ENCODE measurements around the genes RAPGEF4 and MAP3K20.

DNA sequence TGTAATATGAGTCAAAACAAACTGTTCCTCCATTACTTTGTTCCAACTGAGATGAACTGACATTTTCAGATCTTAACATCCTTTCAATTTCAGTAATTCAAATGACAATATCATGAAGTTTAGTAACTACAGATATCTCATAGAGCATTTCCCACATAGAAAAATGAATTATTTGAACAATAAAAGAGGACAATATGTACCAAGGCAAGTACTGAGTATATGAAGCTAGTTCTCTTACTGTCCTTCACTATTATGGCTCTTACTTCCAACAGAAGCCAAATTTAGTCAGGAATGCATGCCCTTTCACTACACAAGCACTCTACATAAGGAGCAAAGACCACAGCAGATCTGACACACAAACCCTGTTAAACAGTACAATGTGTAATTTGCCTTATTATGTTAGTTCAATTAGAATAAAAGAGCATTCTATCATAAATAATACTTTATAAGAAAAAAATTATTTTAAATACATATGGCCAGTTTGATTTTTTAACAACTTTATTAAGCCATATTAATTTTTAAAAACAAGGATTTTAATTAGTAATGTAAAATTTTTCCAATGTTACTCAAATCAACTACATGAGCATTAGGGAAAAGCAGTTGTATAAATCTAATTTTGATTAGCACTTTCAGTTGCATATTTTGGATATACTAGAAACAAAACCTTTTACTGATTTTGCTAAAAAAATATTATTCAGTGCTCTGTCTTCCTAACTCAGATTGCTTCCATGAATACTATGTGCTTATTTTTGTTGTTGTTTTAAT, 15.2 kb downstream of the SLC25A12 start:
- PRO-cap, result no peak

- PRO-cap, result no peak
Measured at GRCh38 chr2:172083124-172083627, 2.1 kb upstream of the DLX1 start.

GRCh38 chr2:172086940-172087483, 1.7 kb downstream of the DLX1 start:
- PRO-cap, result no peak

DNA sequence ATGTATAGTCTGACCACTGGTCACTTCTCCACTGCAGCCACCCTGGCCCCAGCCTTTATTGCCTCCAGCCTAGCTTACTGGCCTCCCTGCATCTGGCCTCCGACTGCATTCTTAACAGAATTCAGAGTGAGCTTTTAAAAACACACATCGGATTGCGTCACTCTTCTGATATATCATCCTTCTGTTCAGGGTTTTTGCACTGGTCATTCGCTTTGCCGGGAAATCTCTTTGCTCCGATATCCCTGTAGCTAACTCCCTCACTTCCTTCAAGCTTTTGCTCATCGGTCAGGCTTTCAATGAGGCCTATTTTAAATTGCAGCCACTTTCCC, 101.6 kb upstream of the DLX2 start:
- PRO-cap, result no peak

GRCh38 chr2:172234528-172235823, 132.3 kb upstream of the DLX2 start:
- PRO-cap, result no peak

DNA sequence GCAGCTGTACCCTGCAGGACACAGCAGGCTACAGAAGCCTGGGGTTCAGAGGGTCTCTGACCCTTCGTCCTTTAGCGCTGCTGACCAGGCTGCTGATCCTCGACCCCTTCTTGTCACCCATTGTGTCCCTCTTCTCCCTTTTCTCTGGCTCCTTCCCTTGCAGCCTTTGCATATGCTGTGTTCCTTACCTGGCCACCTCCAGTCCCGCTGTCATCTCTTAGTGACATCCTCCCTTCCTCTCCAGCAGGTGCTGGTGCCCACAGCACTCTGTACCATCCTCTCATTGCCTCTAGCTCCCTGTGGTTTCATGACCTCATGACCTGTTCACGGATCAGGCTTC, 35.4 kb downstream of the ITGA6 start:
- PRO-cap, result no peak

- PRO-cap, result no peak
Measured at GRCh38 chr2:172478078-172478912, 50.9 kb downstream of the ITGA6 start.

- PRO-cap, result no peak
Measured at GRCh38 chr2:172480306-172480859, 53.0 kb downstream of the ITGA6 start.

GRCh38 chr2:172596480-172597389, 40.8 kb downstream of the PDK1 start:
- PRO-cap, result no peak

DNA sequence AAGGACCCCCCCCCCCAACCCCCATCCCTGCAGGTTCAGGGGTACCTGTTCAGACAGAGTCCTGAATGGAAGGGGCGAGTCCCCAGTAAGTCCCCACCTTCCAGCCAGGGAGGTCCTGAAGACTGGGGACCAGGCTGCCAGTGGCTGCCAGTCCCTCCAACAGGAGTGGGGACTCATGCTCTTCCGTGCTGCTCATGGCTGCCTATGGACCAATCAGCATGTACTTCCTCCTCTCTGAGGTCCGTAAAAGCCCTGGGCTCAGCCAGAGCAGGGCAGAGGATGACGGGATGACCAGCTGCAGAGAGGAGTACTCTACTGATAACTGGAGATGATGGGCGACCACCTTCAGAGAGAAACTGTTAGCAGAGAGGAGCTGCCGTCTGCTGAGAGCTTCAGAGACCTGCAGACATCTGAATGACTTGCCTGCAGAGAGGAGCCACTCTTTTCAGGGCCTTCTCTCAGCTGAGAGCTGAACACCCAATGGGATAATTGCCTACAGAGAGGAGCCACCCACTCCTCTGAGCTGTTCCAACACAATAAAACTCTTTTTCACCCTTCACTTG, 58.4 kb downstream of the PDK1 start:
- PRO-cap, result no peak

DNA sequence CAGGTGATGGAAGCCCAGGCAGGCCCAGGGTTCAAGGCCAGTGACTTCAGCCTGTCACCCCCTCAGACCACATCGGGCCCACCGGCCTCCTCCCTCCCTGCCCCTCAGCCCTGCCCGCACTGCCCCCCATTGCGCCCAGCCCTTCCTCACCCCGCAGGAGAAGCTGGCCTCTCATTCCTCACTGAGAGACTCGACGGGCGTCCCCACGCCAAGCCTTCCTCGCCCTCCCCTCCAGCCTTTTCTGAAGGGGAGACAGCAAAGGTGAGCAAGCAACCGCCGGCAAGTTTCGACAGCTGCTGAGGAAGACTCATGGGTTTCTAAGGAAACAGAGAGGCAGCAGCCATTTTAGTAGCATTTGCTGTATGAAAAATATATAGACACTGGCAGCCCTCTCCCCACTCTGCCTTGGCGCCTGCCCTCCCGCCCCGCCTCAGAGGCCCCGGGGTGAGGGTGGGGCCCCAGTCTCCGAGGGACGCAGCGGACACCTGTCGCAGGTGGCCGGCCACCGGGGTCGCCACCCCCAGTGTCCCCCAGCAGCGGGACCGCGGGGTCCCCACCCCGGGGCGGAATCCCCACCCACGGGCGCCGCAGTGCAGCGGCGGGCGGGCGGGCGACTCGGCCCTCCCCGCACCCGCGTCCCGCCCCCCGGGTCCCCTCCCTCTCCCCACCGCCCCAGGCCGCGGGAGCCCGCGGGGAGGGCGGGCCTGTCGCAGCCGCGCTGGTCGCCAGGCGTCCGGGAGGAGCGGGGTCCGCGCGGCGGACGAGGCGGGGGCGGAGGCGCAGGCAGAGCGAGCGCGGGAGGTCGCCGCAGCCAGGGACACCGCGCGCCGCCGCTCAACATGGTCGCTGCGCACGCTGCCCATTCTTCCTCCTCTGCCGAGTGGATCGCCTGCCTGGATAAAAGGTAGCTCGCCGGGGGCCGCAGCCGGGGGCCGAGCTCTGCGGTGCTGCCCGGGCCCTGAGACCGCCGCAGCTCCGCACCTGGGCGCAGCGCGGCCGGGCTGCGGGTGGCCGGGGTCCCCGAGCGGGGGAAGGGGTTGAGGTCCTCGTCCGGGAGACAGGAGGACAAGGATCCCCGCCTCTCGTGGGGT, at the start of gene RAPGEF4:
Gene RAPGEF4 (plus strand): TSS at position 701 of the 1,091 bp plus-strand sequence.
- PRO-cap, result no peak

DNA sequence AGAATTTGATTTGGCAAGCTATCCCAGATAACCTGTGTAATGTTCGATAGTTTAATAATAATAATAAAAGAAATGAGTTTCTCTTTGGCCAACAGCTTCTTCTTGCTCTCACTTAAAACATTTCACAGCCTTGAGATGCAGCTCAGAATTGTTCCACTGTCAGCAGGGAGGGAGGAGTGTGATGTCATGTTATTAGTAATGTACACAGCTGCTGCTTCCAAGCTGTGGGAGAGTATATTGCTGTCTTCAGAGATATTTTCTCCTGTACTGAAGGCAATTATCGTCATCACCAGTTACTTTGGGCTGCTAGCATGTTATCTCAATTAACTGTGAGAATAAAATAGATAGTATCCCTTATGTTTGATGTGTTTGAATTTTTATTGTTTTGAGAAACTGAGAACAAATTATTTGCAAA, 146.9 kb upstream of the MAP3K20 start:
- PRO-cap, result no peak

DNA sequence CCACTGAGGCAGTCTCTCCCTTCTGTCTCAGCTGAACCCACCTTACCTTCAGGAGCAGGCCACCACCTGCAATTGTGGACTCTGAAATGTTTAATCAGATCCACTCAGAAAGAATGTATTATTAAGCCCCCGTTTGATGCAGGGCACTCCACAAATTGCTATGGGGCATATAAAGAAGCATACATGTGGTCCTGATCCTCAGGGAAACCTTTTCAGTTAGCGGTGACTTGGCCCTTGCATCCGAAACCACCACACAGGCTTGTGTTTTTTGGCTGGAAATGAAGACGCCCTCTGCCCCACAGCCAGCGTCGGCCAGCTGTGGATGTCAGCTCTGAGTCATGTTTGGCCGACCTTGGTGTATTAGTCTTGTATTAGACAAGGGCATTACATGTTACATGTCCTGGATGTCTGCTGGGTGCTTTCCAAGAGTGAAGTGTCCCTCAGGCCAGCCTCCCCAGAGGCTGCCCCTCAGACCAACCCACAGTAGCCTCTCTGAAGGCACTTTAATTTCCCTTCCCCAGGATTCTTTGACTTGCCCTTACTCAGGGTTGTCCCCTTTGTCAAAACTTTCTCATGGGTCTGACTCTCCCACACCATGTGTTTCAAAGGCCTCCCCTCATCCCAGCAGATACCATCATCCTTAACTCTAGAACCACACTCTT, 107.5 kb upstream of the MAP3K20 start:
- PRO-cap, result no peak

- PRO-cap, result no peak
Measured at GRCh38 chr2:172999739-173000056, 75.9 kb upstream of the MAP3K20 start.

- PRO-cap, result no peak
Measured at GRCh38 chr2:173028623-173029046, 47.0 kb upstream of the MAP3K20 start.

GRCh38 chr2:173075608-173076152, at the start of gene MAP3K20:
TSS of gene MAP3K20 (plus strand) at chr2:173075846.
- PRO-cap, result bidirectional peak, plus-strand start at chr2:173075849, minus-strand start at chr2:173075778

DNA sequence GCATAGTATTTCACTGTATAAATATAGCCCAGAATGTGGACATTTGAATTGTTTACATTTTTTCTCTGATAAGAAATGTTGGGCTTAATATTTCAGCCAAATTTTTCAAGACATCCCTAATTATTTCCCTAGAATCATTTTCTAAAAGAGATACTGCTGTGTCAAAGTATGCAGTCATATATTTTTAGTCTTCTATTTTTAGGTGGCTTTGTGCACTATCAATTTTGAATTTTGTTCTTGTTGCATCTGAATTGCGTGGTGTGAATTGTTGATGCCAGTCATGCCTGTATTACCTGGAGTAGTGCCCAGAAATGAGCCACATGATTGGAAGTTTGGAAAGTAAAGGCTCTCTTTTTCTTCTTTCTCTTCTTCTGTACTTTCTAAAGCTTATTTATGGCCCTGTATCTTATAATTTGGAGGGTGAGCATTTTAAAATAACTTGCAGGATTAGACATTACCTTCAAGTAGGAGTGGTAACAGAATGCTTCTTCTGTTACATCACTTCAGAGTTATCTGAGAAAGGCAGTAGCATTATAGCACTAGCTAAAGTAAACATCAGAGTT, 112.2 kb downstream of the MAP3K20 start:
- PRO-cap, result no peak

DNA sequence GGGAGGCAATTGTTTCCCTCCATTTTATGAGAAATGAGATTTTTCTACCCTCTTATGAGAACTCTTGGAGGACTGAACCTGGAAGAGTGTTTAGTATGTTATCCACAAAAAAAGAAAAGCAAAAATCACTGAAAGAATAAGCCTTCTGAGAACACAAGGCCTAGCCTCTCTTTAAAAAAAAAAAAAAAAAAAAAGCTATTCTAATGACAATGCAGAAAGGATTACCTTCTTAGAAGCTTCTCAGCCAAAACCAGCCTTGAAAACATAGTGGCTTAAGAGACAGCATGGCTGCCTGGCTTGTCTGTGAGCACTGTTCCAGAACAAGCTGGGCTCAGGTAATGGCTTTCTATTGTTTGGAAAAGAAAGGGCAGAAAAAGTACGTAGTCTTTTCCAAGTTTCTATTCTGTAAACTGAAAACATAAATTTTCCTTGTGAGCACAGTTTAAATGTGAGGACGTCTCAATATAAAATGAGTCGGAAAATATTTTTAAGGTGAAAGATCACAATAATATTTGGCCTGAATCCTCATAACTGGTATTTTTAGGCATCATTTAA, 119.4 kb downstream of the MAP3K20 start:
- PRO-cap, result no peak

DNA sequence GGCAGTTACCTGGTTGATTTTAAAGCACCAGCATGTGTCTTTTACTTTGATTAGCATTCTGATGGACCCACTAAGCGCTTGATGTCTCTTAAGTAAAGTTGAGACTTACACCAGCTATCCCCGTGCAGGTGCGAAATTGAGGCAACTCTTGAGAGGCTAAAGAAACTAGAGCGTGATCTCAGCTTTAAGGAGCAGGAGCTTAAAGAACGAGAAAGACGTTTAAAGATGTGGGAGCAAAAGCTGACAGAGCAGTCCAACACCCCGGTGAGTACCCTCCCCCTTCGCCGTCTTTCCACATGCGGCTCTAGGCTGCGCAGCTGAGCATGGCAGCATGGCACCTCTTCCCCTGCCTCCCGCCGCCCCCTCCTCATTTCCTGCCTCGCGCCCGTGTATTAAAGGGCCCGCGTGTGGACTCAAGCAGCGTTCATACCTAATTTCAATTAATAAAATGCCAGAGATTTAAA, 137.7 kb upstream of the CDCA7 start:
- PRO-cap, result no peak

DNA sequence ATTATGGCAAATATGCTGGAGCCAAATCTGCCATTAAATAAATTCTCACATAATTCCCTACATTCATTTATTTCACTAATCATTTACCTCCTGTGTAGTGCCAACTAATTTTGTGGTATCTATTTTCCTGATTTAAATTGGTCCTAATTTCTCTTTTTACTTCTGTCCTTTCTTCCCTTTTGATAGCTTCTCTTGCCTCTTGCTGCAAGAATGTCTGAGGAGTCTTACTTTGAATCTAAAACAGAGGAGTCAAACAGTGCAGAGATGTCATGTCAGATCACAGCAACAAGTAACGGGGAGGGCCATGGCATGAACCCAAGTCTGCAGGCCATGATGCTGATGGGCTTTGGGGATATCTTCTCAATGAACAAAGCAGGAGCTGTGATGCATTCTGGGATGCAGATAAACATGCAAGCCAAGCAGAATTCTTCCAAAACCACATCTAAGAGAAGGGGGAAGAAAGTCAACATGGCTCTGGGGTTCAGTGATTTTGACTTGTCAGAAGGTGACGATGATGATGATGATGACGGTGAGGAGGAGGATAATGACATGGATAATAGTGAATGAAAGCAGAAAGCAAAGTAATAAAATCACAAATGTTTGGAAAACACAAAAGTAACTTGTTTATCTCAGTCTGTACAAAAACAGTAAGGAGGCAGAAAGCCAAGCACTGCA, 133.6 kb upstream of the CDCA7 start:
- PRO-cap, result no peak

Data from left common carotid artery plus branches (tissue), 1 donor.